ENCODE measurements around a stretch of chr2.

GRCh38 chr2:23531026-23531740 lies 146.2 kb downstream of the KLHL29 start:
- RRBS: no CpG with 5 or more reads among the region's 18 CpGs

DNA sequence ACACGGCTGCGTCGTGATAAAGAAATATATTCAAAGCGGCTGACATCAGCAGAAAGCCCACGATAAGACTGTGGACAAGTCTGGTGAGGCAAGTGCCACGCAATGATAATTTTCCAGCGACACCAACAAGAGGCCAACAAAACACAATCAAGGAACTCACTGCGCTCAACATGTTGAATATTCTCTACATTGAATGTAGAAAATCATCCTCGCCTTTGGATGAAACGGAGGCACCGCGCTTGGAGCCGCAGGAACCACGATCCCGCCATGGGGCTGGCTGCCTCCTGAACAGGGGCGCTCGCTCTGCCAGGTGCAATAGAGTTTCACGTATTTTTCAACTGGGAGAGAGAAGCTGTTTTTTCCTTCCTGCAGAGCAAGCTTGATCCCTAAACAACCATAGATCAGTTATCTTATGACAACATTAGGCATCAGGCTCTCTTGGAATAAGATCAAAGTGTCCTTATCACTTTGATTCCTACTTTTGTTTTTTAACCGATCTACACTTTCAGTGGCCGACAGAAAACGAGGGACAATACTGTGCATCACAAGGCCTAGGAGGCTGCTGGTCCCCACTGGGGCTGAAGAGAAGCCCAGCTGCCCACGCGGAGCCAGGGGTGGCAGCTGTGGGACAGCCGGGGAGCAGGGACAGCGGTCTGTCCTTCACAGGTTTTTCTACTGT lies 220.2 kb downstream of the ATAD2B start:
- RRBS: 100% methylated on average over 2 of the region's 25 CpGs

GRCh38 chr2:23927582-23927795 lies 566 bp upstream of the ATAD2B start:
- RRBS: 0% methylated on average over 2 of the region's 10 CpGs

- RRBS: no CpG with 5 or more reads among the region's 8 CpGs
These were observed 29.5 kb downstream of the FAM228A start for GRCh38 chr2:24204439-24204670.

DNA sequence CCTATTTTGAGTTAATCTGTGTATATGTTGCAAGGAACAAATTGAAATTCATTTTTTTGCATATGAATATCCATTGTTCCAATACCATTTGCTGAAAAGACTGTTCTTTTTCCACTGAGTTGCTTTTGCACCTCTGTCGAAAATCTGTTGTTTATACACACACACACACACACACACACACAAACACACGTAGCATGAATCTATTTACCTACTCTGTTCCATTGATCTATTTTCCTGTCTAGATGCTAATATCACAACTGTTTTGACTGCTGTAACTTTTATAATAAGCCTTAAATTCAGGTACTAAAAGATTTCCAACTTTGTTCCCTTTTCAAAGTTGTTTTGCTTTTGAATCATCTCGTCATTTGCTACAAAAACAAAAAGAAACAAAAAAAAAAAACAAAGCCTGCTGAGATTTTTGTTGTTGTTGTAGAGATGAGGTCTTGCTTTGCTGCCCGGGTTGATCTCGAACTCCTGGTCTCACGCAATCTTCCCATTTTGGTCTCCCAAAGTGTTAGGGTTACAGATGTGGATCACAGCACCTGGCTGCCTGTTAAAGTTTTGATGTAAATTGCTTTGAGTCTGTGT lies 89.8 kb downstream of the FAM228A start:
- RRBS: no CpG with 5 or more reads among the region's 6 CpGs

- RRBS: no CpG with 5 or more reads among the region's 5 CpGs
These were observed 14.6 kb downstream of the NCOA1 start for GRCh38 chr2:24505508-24506159.

DNA sequence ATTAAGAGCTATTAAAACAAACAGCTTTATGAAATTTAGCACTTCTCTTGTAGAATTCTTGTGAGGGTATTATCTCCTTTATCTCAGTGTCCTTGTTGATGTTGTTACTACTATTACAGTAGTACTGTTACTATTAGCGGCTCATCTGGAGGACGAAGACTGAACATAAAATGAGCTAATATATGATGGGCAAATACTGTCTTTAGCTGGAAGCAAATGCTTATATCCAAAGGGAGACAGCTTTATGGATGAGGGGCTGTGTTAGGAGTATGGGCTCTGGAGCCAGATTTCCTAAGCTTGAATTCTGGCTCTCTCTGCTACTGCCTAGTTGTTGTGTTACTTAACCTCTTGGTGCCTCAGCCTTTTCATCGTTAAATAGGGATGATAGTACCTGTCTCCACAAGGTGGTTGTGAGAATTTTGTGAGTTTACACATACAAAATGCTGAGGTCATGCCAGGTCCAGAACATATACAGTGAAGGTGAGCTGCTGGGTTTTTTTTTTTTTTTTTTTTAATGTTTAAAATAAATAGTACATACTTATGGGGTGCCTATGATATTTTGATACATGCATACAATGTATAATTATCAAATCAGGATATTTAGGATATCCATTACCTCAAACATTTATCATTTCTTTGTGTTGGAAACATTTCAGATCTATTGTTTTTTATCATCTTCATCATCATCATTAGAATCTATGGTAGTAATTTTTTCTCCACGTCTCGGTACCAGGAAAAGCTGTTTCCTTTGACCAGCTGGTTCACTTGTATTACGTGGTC lies 16.1 kb downstream of the NCOA1 start:
- RRBS: no CpG with 5 or more reads among the region's 6 CpGs

GRCh38 chr2:24658571-24659039 lies 134.6 kb downstream of the PTRHD1 start:
- RRBS: no CpG with 5 or more reads among the region's 3 CpGs

DNA sequence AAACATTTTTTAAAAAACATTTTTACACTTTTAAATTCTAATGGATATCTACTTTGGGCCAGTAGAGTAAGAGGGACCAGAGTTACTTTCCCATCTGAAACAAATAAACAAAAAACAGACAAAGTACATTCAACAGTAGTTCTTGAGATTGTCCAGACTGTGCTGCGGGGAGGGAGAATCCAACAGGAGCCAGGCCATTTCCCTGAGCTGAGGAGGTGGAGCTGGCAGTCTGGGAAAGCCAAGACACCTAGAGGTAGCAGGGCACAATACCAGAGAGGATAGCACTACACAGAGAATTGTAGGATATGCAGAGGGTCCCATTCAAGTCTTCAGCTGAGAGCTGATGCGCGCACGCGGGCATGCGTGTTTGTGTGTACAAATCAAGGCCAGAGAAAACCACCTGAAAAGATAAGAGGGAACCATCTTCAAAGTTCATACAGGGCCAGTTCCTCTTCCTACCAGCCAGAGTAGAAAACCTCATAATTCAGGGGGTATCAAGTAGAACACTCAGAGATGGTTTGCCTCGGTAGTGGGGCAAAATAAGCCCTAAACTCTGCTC lies 44.0 kb downstream of the PTRHD1 start:
- RRBS: no CpG with 5 or more reads among the region's 7 CpGs

DNA sequence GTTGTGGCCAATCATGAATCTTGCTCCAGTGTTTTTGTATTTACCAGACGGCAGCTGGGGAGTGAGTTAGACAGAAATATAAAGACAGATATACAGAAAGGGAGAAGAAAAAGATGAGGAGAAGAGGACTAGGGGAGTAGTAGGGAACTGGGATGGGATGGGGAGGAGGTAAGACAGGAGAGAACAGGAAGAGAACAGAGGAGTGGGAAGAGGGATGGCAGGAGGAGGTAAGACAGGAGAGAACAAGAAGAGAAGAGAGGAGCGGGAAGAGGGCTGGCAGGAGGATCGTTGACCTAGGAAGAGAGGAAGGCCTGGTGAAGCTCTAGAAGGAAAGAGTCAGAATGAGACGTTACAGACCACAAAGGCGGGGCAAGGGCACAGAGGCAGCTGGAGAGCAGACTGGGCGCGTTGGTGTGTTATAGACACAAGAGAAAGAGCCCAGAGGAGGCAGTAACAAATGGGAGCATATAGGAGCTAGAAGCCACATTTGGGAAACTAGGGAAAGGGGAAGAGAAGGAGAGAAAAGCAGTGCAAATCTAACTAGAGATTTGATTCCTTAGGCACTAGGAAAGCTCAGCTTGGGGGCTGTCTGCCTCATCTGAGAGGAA lies 26.6 kb downstream of the PTRHD1 start:
- RRBS: no CpG with 5 or more reads among the region's 7 CpGs

DNA sequence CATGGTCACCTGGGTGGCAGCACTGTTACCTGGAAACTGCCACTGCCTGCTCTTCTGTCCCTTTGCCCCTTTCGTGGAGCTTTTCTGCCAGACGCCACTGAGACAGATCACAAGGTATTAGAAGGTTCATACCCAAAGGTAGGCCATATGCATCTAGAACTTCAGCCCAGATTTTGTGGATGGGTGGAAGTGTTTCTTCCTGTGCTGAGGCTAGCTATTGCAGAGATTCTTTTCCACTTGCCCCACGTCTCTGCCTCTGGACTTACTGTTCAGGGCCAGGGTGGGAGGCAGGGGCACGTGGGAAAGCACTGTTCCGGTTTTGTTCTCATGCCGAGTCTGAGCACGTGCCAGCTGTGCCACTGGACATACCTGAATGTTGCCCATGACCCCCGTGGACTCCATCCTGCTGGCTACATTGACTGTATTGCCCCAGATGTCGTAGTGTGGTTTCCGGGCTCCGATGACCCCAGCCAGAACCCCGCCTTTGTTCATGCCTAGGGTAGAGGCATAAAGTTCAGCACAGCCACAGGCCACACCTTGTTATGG lies 27.2 kb downstream of the CENPO start:
- RRBS: no CpG with 5 or more reads among the region's 12 CpGs

DNA sequence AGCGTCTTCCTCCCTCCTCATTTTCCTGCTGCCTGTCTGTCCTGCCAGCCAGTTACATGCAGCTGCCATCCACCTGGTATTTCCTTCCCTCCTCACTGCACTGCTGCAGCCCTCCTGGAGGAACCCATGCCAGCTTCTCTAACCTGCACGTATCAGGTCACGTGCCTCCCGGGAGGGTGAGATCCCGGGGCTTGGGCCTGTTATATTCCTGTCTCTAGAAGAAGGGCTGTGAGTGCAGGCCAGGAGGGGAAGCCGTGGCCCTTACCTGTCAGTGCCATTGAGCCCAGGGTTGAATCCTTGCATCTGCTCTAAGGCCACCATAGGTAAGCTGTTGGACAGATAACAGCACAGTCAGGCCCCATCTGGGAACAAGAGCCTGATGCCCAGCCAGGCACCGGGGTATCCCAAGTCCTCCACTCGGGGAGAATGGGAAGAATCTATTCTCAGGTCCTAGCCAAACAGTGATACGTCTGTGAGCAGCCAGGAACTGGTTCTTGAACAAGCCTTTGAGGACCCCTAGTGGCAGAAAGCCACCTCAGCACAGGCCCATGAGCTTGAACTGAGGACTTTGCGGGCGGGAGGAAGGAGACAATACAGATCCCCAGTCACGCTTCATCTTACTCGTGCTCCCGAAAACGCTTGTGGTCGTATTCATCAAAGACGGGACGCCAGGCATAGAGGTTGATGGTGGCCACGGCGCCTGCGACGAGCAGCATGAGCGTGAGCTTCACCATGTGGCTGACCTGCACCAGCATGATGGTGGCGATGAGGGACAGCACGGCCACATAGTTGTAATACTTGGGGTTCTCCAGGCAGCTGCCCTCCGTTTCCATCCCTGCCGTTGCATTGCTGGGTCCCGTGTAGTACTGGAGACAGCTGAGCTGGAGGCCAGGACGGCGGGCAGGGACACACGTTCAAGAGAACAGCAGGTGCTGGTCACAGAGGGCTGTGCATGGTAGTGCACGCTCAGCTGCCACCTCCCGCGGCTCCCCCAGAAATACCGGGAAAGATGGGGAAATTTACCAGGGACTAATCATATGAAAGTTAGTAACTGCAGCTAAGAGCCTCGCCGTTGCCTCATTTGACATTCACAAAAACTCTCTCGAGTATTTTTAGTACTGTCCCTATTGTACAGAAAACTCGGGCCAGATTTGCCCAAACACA lies 34.4 kb downstream of the CENPO start:
- RRBS: no CpG with 5 or more reads among the region's 39 CpGs

DNA sequence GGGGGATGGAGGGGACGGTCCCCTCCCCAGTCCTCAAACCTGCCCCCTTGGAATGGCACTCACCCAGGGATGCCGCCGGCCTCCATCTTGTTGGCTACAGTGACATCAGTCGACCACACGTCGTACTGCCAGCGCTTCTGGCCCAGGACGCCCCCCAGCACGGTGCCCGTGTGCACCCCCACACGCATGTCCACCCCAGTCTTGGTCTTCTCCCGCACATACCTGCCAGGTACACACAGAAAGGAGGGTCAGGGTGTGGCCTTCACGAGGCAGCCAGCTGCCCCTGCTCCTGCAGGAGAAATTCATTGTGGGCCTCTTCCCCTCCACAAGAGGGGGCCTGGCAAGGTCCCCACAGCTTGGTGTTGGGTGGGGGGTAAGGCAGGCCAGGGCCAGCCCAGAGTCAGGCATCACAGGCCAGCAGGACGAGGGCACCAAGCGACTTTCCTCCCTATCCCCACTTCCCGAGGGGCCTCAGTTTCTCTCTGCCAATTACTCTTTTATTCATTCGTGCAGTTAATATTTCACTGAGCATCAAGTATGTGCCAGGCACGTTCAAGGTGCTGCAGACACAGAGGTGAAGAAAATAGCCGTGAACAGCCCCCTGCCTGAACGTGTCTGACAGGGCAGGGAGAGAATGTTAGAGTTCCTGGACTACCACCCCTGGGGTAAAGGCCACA lies 46.7 kb downstream of the CENPO start:
- RRBS: no CpG with 5 or more reads among the region's 20 CpGs

DNA sequence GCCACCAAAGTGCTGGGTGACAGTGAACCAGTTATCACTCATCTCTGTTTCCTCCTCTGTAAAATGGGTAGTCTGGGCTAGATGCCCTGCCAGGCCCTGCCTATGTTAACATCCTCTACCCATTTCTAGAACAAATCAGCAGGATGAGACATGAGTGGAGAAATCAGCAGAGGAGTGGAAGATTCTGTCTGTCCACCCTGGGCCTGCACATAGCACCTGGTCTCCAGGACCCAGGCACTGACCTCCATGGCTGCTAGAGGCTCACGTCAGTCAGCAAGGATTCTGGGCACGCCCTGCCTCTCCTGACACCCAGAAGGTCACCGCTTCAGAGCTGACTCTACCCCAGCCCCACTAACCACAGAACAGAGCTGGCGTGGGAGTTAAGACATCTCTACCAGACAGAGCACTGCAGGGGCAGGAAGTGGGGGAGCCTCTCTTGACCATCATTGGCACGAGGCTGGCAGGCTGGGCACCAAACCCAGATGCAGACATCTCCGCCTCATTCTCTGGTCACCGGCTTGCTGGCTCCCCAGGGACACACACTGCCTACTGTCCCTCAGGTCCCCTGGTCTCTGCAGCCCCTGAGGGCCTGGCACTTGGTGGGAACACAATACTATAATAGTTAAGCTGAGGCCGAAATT lies 3.0 kb downstream of the ADCY3 start:
- RRBS: no CpG with 5 or more reads among the region's 8 CpGs

DNA sequence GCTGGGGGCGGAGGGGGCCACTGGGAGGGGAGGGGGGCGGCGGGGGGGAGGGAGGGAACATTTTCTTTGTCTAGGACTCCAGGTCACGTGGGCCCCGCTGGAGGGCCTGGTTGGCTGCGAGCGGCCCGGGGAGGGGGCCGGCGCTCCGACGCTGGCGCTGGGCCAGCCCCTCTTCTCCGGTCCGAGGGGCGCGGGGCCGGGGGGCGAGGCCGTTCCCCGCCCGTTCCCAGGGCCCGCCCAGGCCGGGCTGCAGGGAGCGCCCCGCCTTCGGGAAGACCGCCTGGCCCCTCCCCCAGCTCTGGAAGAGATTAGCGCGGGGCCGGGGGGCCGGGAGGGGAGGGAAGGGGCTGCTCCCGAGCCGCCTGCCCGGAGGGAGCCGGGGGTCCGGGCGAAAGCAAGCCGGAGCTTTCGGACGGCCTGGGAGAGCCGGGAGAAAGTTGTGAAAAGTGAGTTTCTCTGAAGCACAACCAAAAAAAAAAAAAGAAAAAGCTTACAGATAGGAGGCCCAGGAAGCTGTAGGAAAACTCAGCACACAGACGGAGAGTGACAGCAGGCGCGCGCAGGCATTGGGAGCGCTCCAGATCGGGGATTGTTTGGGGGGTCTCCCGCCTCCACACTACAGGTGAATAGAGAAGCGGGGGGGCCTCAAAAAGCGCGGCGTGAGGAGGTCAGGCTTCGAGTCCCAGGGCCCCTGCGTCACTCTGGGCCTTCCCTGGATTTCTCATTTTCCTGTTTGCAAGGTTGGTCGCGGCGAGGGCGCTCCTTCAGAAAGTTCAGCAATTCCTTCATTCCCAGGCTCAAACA lies 84.1 kb upstream of the POMC start:
- RRBS: 2% methylated on average over 24 of the region's 59 CpGs

GRCh38 chr2:25276533-25277004 lies 65.2 kb downstream of the DNMT3A start:
- RRBS: 81% methylated on average over 6 of the region's 20 CpGs

GRCh38 chr2:25285785-25286412 lies 55.8 kb downstream of the DNMT3A start:
- RRBS: 95% methylated on average over 3 of the region's 12 CpGs

DNA sequence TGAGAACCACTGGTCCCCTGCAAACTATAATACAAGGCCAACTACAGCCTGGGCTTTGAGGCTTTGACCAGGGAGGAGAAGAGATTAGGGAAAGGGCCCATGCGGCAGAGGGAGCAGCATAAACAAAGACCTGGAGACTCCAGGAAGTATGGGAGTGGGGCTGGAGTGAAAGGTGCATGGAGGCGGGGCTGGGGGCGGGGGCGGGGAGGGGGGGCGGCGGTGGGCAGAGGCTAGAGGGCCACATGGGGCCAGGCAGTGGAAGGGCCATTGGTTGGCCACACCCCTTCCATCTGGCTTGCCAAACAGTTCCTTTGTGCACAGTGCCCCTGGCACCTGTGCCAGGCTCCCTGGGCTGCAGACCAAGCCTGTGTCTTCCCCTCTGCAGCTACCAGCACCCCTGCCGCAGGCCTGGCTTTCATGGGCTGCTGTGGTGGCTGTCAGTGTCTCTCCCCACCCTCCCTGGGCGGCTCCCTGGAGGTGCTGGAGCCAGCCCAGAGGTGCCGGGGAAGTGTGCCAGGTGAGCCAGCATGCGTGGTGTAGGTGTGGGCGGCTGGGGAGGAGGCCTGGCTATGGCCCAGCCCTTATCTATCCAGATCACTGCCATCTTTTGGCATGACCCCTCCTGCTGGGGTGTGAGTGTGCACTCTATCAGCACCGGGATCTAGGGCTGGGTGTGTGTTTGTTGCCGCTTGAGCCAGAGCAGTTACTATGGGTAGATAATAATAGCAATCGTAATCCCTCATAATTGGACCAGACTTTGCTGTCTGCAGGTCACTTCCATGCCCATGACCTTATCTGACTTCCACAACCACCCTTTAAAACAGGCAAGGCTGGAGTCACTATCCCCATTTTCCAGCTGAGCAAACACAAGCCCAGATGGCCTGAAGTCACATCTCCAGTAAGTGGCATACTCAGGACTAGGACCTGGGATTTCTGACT lies 30.5 kb downstream of the DNMT3A start:
- RRBS: no CpG with 5 or more reads among the region's 14 CpGs

- RRBS: no CpG with 5 or more reads among the region's 21 CpGs
These were observed 27.1 kb downstream of the DNMT3A start for GRCh38 chr2:25314264-25315486.